Caco-2 (cell line): ENCODE results near the genes CES5A and MT1E.

DNA sequence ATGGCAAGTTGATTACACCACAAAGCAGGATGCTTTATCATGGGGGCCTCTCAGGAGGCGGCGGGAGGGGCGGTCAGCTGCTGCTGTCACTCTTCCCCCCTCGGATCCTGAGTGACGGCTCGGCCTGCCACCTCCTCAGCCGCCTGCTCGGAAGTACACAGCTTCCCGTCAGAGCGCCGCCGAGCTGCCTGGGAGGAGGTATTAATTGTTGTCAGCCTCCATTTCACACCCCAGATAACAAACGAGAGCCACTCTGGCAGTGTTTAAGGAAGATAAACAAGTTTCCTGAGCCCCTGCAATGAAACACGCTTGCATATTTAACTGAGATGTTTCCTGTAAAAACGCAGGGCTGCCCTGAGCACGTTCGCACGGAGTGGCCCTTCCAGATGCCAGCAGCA, 84.1 kb upstream of the IRX3 start:
- PRO-cap, result no peak
- RRBS, result no CpG with 5 or more reads among the region's 18 CpGs

- PRO-cap, result no peak
- RRBS, result no CpG with 5 or more reads among the region's 19 CpGs
These were observed 143.8 kb upstream of the IRX3 start for GRCh38 chr16:54430186-54431066.

DNA sequence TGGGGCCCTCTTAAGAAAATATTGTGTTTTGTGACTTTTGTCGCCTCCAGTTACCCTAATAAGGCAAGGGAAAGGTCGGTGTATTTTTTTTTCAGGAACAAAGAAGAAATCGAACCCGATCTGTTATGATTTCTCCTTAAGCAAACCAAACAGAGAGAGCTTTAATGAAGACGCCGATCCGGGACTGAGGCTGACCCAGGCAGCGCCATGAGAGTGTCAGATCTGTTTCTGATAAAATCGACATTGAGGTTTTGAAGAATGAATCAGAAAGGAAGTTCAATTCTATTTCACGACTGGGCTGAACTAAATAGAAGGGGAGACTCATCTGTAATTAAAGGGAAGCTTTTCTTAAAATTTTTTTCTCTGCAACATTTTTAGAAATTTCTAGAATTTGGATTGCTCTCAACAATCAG, 144.7 kb upstream of the IRX3 start:
- PRO-cap, result no peak
- RRBS, result no CpG with 5 or more reads among the region's 10 CpGs

GRCh38 chr16:54457025-54457372, 170.4 kb upstream of the IRX3 start:
- PRO-cap, result no peak
- RRBS, result 91% methylated on average over 5 of the region's 10 CpGs

DNA sequence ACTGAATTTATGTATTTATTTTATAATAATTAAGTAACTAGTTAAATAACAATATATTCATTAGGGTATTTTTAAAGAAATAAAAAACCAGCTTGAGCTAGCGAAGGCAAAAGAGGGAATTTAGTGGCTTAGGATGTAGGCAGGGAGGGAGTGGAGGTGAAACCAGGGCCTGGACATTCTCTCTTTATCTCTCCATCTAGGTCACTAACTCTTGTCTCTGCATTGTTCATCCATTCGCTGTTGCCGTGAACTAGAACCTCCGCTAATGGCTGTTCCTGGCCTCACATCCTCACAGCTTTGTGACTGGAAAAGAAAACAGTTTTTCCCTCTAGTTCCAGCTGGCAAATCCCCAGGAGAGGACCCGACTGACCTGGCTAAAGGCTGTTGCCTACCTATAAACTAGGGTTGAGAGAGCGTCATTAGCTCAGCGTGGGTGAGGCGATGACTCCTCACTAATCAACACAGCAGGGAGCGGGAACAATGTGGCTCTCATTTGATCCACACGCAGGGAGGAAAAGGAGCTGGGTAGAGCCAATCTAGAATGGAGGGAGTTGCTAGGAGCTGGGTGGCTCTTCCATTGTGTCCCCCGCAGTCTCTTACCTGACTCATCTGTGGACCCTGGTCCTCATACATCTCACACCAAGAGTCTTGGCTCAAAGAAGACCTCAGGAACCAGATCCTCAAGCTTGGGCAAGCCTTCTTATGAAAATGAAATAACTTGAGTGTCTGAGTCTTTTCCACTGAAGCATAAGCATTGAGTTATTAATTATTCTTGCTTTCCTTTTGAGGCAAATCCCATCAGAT, 282.1 kb upstream of the IRX5 start:
- PRO-cap, result no peak
- RRBS, result no CpG with 5 or more reads among the region's 11 CpGs

DNA sequence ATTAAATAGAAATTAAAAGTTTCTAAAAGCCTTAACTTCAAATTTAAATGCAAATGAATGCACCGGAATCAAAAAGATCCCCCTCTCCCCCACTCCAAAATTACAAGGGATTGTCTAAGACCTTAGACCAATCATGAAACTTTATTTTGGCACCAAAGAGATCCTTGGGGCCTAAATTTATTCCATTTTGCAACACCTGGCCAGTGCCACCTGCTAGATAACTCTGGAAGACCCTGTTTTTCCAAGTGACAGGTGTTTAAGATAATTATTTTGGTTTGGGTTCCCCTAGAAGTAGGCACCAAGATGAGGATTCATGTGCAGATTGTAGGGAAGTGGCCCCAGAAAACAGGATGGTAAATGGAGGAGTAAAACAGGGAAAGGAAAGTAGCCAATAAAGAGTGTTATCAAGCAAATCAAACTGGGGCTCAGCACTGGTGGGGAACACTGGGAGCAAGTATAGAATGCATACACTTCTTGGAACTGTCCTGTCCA, 215.9 kb upstream of the IRX5 start:
- PRO-cap, result no peak
- RRBS, result no CpG with 5 or more reads among the region's 1 CpG

GRCh38 chr16:54927142-54927737, 3.4 kb upstream of the IRX5 start:
- PRO-cap, result unidirectional peak, plus-strand start at chr16:54927345
- RRBS, result no CpG with 5 or more reads among the region's 9 CpGs

GRCh38 chr16:54931515-54931764, 775 bp downstream of the IRX5 start:
- PRO-cap, result no peak
- RRBS, result no CpG with 5 or more reads among the region's 17 CpGs

GRCh38 chr16:55271990-55272656, 51.9 kb upstream of the IRX6 start:
- PRO-cap, result no peak
- RRBS, result no CpG with 5 or more reads among the region's 6 CpGs

- PRO-cap, result no peak
- RRBS, result no CpG with 5 or more reads among the region's 3 CpGs
These were observed 66.9 kb downstream of the IRX6 start for GRCh38 chr16:55390893-55391258.

DNA sequence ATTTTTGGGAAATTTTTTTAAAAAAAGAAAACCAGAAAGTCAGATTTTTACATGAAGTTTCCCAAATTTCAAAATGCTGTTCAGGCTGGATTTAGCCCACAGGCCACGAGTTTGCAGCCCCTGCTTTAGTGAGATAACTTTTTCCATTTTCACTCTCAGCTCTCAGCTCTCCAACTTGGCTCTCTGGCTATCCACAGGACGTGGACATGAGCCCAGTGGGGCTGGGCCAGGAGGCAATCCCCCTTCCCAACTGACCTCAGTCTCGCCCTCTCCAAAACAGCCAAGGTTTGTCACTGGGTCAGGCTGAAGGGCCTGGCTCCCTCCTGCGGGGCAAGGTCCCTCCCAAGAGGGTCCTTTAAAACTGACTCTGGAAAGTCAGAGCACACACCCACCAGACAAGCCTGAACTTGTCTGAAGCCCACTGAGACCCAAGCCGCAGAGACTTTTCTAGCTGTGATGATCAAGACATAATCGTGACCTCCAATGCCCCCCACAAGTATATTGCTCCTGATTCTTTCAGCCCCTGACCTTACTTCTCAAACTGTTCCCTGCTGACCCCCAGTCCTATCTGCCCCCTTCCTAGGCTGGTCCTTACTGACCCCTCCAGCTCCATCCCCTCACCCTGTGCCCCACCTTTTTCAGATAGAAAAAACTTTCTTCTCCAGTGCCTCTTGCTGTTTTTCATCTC, 1.7 kb upstream of the MMP2 start:
- PRO-cap, result no peak
- RRBS, result no CpG with 5 or more reads among the region's 6 CpGs

DNA sequence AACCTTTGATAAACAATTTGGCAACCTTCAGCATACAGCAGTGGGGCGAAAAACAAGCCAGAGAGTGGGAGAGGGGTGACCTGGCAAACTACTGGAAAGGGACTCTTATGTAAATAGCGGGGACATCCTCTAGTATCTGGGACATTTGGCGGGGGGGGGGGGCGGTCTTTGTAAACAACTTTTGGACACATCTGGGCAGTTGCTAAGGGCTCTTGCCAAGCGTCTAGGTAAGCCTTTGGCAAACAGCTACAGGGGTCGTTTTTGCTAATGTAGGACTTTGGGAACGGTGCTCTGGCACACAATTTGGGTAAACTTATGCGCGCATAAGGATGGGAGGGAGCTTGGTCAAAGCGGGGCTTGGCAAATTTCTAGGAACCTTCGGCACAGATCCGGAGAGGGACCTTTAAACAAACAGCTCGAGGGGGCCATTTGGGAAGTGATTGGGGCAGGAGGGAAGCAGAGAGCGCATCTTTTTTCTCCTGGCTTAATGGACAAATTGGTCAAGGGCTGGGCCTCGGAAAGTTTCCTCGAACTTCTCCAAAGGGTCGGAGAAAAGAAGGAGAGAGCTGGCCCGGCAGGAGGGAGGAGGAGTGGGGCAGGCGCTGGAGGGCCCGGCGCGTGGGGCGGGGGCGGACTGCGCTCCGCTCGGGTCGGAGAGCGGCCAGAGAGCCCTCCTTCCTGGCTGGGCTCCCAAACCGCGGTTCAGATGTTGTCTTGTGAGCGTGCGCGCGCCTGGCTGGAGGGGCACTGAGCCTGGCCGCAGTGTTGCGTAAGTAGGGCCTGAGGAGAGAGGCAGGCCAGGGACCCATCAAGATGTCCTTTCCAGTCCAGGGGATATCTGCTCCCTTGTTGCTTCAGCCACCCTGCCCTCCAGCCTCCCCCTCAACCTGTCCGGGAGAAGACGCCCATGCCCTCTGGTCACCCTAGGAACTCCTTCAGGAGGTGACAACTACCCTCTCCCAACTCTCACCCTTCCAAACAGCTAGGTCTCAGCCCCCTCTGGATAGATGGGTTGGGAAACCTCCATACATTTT, 1.1 kb downstream of the MMP2 start:
- PRO-cap, result no peak
- RRBS, result 70% methylated on average over 3 of the region's 39 CpGs

DNA sequence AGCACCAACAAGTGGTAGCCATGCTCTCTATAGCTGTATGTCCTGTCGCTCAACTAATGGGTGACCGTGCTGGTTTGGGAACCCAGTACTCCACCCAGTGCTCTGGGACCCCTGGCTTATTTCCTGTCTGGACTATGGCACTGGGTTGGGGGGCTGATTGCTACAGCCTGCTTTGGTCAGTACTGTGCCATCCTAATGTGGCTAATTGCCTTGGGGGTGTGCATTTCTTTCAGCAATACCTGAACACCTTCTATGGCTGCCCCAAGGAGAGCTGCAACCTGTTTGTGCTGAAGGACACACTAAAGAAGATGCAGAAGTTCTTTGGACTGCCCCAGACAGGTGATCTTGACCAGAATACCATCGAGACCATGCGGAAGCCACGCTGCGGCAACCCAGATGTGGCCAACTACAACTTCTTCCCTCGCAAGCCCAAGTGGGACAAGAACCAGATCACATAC, 3.7 kb downstream of the MMP2 start:
- PRO-cap, result no peak
- RRBS, result no CpG with 5 or more reads among the region's 7 CpGs

GRCh38 chr16:55495917-55496364, 12.9 kb upstream of the LPCAT2 start:
- PRO-cap, result no peak
- RRBS, result no CpG with 5 or more reads among the region's 4 CpGs

DNA sequence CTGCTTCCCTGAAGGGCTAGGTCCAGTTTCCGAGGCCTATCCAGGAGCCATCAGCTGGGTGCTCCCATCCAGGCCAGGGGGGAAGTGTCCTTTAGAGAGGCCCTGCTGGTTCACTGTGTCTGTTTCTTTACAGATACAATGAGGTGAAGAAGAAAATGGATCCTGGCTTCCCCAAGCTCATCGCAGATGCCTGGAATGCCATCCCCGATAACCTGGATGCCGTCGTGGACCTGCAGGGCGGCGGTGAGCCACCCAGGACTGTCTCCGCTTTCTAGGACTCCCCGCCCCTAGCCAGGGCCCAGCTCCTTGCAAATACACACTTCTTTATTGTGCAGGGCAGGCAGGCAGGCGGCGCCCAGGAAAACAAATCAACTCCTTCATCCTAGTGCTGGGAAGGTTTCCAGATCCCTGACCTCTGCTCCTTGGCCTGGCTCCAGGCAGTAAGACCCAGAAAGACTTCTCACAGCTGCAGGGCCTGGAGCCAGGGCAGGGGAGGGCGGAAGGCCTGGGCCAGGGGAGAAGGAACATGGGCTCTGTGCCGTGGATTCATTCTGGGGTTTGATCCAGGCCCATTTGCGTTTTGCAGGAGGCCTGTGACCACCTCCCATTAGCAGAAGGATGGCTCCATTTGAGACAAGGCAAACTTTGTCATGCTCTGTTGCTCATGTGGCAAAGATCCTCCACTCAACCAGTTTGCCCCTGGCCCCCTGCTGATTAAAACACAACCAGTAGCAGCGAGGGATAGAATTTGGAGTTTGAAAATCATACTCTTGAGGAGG, 6.0 kb upstream of the LPCAT2 start:
- PRO-cap, result no peak
- RRBS, result no CpG with 5 or more reads among the region's 15 CpGs

DNA sequence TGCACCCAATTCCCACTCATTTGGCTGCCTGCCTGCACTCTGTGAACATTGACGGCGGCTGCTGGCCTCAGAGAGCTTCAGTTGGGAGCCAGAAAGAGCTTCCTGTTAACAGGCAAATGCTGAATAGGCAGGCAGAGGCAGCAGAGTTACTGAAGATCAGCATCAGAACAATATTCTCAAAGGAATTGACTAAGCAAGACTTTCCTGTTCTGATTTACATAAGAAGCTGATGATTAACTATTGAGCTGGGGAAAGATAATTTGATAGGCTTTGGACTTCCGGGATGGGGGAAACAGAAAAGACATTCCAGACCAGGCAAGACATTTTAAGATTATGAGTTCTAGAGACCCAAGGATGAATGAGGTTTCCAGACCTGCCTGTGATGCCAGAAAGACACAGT, at the start of gene CES5A:
CES5A (minus strand) TSS at position 172 of the 400 bp plus-strand sequence.
- PRO-cap, result no peak
- RRBS, result no CpG with 5 or more reads among the region's 3 CpGs

DNA sequence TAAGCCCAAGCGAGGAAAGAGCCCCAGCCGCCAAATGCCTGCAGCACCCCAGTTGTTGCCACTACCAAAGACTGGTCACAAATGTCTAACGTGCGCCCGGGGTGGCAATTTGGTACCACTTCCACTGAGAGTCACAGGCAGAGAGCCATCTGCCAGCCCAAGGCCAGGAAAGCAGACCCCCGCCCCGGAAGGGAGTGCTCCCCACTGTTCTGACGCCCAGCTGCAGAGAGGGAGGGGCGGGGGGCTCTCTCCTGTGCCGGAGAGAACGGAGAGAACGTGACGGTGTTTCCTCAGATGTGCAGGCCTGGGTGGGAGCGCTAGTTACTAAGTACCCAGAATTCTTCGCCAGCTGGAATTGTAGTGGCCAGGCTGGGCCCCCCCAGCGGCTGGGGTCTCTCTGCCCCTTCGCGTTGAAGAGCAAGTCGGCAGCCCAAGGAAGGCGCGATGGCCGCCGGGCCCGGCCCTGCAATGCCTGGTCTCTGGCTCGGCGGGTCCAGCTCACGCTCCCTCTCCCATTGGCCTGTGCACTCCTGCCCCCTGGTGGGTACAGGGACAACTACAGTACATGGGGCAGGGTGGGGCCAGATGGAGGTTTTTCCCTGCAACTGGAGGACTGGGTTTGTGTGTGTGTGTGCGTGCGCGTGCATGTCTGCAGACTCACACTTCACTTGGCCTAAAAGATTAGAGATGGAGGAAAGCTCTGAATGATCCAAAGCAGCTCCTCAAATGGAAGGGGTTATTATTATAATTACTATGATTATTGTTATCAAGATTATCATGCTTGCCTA, 107.2 kb downstream of the AMFR start:
- PRO-cap, result unidirectional peak, minus-strand start at position 470 of the sequence
- RRBS, result 49% methylated on average over 6 of the region's 30 CpGs

- PRO-cap, result no peak
- RRBS, result no CpG with 5 or more reads among the region's 8 CpGs
These were observed 89.0 kb downstream of the AMFR start for GRCh38 chr16:56336247-56336754.

- PRO-cap, result bidirectional peak, plus-strand start at chr16:56356623, minus-strand start at chr16:56356544; bidirectional peak, plus-strand start at chr16:56356954, minus-strand start at chr16:56356868
- RRBS, result 19% methylated on average over 5 of the region's 33 CpGs
These were observed 68.9 kb downstream of the AMFR start for GRCh38 chr16:56356207-56357079.

DNA sequence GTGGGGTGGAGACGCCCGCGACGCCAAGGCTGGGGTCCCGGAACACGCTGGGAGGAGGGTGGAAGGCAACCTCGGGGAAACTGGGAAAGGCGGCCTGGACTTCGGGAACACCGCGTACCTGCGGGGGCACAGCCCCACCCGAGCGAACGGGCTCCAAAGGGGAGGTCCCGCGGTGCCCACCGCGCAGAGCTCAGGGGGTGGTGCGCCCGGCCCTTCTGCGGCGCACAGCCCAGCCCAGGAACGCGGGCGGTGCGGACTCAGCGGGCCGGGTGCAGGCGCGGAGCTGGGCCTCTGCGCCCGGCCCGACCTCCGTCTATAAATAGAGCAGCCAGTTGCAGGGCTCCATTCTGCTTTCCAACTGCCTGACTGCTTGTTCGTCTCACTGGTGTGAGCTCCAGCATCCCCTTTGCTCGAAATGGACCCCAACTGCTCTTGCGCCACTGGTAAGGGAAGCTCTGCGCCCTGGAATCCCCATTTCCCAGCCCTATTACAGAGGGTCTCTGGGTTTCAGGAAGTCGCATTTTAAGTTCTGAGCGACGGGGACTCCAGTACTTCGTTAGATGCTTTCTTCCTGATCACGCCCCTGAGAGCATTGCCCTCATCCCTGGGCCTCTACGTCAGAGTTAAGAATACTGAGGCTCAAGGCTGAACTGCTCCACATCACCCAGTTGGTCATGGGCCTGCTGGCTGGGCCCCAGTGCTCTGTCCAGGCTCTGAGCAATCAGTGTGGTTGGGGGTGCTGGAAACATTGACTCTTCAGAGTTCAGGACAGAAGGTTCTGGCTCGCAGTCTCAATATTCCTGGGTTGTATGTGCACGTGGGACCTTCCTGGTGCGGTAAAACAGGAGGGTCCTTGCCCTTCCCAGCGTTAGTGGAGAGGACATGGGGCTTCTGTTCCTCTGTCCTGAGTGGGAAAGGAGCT, at the start of gene MT1E:
MT1E (plus strand) TSS at position 345 of the 922 bp plus-strand sequence.
- PRO-cap, result no peak
- RRBS, result 29% methylated on average over 9 of the region's 49 CpGs